ENCODE measurements around a stretch of chr5.

- RRBS: no CpG with 5 or more reads among the region's 1 CpG
These were observed 29.9 kb downstream of the LIX1 start for GRCh38 chr5:97112613-97112812.

GRCh38 chr5:97193075-97193402 lies 10.0 kb upstream of the RIOK2 start:
- RRBS: no CpG with 5 or more reads among the region's 4 CpGs

- RRBS: no CpG with 5 or more reads among the region's 2 CpGs
These were observed 471.8 kb upstream of the RGMB start for GRCh38 chr5:98301755-98302027.

GRCh38 chr5:98868444-98868944 lies 60.3 kb downstream of the CHD1 start:
- RRBS: no CpG with 5 or more reads among the region's 1 CpG

GRCh38 chr5:98892250-98892900 lies 36.4 kb downstream of the CHD1 start:
- RRBS: no CpG with 5 or more reads among the region's 4 CpGs

- RRBS: 83% methylated on average over 3 of the region's 11 CpGs
These were observed 482.5 kb upstream of the FAM174A start for GRCh38 chr5:100052619-100053222.

GRCh38 chr5:100827155-100828002 lies 75.7 kb downstream of the ST8SIA4 start:
- RRBS: no CpG with 5 or more reads among the region's 3 CpGs

GRCh38 chr5:100855802-100856473 lies 47.1 kb downstream of the ST8SIA4 start:
- RRBS: no CpG with 5 or more reads among the region's 6 CpGs

DNA sequence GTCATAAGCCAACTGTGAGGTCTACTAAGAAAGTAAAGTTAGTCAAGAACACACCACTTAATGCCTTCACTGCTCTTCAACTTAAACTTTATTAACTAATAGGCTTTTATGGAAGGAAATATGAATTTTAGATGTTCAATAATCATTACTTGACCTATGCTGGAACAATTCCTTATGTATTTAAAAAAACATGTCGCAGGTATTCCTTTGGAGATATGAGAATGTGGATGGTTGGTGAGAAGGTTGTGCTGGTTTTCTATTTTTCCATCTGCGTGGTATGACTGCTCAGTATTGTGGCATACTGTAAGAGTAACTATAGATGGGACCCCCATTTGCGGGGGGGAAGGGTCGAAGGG lies 3.3 kb downstream of the ST8SIA4 start:
- RRBS: no CpG with 5 or more reads among the region's 4 CpGs

GRCh38 chr5:102807656-102808298 lies 52.7 kb downstream of the PAM start:
- RRBS: no CpG with 5 or more reads among the region's 8 CpGs

DNA sequence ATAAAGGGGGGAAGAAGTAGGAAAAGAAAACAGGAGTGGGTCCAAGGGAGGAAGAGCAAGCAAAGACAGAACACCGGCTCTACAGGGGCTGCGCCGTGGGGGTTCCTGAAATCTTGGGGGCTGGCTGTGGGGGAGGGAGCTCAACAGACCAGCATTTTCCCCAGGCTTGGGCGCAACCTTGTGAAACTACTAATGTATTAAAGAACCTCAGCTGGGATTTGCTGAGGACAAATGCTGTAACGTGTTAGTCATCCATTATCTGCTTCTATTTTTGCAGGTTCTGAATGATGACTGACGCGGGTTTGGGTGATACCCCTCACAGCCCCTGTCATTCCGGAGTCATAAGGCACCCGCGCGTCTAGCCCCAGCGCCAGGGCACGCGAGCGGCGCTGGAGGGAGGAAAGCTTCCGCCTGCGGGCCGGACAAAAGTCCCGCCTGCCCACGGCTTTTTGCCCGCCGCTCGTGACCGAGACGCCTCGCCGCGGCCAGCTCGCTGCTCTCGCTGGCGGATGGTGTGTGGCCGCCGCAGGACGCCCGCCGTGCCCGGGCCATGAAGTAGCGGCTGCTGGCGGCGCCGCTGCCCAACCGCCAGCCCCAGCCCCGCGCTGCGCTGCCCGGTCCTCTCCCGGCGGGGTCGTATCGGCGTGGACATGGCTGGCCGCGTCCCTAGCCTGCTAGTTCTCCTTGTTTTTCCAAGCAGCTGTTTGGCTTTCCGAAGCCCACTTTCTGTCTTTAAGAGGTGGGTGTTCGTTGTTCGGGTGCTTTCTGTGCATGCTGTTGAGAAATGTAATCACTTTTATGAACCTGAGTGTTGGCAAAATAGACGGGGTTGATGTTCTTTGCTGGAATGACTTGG lies 110.7 kb downstream of the PAM start:
- RRBS: 2% methylated on average over 19 of the region's 58 CpGs

DNA sequence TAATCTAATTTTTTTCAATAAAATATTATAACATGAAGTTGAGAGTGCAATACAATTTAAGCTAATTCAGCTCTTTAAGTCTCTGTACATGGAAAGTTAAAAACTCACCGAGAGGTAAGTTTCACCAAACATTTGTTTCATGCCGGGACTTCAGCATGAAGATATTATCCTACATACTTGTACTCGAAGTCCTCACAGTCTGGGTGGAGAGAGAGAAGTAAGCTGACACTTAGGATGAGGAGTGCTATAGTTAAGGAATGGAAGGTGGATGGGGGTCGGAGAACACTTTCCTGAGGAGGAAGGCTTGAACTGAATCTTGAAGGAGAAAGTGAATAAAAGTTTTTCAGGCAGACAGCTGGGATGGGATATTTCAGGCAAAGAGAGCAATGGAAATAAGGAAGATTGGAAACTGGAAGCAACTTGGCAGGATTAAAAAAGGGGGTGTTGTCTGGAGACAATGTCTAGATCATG lies 167.0 kb downstream of the PAM start:
- RRBS: no CpG with 5 or more reads among the region's 4 CpGs

GRCh38 chr5:102959750-102960174 lies 160.2 kb downstream of the GIN1 start:
- RRBS: no CpG with 5 or more reads among the region's 2 CpGs

DNA sequence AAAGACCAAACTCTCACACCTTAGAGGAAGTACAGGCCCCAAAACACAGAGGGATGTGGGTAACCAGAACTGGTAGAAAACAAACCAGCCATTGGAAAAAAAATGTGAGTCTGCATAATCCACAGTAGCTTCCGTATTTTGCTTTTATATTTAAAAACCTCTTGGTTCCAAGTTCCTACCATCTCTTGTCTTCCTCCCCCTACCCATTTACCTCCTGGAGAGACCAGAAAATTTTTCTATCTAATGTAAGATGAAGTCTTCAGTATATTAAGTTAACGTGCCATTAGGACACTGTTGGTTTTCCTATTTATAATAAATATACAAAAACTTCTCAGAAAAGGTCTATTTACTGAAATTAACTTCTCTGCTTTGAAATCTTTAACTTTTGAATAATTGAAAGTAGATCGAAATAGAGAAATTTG lies 8.3 kb downstream of the GIN1 start:
- RRBS: no CpG with 5 or more reads among the region's 3 CpGs

DNA sequence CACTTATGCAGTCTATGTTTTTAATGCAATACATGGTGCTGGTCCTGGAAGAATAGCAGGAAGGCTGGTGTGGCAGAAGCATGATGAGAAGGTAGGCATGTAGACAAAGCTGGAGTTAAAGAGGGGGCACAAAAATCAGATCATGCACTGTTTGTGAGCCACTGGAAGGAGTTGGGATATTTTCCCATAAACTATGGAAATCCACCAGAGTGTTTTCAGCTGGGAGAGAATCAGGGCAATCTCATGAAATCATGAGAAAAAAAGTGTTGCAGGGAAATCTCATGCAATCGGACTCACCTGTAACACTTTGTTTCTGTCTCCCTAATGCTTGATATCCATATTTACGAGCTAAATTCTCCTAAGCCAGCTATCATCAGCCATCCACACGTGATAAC lies 194.9 kb upstream of the NUDT12 start:
- RRBS: no CpG with 5 or more reads among the region's 3 CpGs

DNA sequence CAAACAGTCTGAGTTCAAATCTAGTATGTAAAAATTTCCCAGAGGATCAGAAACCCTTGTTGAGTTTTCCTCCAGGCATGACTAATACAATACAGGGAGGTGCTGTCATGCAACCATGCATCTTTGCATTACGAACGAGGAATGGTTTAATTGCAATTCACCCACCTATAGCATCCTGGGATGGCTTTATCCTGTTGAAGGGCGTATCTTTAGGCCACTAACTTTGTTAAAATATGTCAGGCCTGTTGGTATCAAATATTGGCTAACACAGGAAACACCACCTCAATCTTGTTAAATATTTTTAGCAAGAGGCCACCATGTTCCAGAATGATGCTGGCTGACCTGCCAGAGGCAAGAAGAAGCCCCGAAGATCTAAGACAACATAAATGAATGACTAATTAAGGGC lies 196.3 kb downstream of the EFNA5 start:
- RRBS: no CpG with 5 or more reads among the region's 4 CpGs

DNA sequence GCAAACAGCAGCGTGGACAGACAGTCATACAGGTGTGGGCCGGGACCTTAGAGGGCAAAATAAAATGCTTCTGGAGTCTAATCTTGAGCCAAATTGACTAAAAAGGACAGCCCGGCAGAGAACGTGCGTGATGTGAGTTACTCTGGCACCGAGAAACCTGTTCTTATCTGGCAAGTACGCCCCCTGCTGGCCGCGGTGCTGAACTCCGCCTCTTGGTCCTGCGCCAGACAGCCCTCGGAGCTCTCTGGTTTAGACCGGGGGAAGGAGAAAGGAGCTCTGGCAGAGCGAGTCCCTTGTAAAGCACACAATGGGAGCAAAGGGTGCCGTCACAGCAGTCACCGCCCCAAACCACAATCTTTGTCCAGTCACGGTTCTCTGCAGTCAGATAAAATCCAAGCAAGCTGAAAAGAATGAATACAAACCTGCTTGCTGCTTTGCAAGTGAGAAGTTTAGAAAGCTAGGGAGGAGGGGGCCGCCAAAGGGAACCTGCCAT lies 98.7 kb downstream of the EFNA5 start:
- RRBS: no CpG with 5 or more reads among the region's 18 CpGs

DNA sequence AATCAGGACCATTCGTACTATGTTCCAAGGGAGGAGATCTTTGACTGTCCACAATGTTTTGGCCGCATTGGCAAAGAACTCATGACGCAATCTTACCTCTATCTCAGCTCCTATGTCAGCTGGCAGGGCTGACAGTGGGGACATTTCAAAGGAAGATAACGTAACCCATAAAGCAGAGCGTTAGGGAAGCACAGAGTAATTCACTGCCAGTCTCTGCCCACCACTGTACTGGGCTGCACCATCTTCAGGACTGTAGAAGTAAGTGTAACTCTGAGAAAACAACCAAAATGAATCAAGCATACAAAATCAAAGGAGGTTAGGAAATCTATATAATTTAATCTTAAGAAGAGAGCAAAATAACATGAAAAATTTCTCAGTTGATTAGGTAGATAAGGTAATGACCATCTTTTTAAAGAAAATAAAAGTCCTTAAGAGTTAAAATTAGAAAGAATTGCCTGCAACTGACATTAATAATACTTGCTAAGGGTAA lies 69.5 kb downstream of the EFNA5 start:
- RRBS: no CpG with 5 or more reads among the region's 5 CpGs

- RRBS: no CpG with 5 or more reads among the region's 8 CpGs
These were observed 320.2 kb upstream of the EFNA5 start for GRCh38 chr5:107990693-107991673.

Data from choroid plexus epithelial cell (primary cell).